Umbilical cord (tissue), 2 donors: ENCODE measurements around a stretch of chr15.

DNA sequence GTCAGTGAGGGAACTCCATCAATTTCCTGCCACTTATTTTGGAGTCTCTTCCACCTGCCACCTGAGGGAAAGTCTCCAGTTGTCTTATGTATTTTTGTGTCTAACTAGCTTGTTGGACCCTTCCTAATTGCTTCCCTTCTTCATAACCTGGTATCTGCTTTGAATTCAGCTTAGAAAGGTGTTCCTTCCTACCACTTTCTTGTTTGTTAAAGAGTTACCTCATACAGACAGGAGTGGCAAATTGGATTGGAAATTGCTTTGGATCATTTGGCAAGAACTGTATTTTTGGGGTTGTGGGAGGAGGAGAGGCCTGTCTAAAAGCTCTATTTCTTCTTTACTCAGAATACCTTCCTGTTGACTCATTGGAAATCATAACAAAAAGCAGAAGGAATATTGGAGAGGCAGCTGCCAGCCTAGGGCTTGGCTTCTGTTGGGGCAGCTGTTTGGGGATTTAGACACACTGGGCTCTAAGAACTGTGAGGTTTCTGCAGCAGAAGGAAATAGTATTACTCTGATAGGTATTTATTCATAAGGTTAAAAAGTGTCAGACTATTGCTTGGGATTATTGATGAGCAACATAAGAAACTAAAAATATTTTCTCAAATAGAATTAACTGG is 14.2 kb downstream of the IQGAP1 start:
- RAMPAGE, long total RNA, result no peak

GRCh38 chr15:90463354-90463695 is 66.4 kb upstream of the CRTC3 start:
- RAMPAGE, long total RNA, result no peak

DNA sequence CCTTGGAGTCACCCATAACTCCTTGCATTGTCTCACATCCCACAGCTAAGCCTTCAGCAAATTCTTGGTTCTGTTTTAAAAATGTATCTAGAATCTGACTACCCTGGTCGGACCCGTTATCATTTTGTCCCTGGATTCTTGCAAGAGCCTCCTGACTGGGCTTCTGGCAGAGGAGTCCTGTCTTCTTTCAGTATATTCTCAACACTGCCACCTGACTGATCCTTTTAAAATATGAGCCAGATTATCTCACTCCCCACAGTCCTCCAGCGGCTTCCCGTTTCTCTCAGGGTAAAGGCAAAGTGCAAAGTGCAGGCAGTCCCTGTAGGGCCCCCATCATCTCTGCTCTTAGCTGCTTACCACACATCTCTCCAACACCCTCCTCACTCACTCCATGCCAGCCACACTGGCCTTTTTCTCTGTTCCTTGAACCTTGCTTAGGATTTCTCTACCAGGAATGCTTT is 28.4 kb downstream of the CRTC3 start:
- RAMPAGE, long total RNA, result no peak

GRCh38 chr15:90716352-90716675 is 832 bp upstream of the BLM start:
- RAMPAGE, long total RNA, result no peak

DNA sequence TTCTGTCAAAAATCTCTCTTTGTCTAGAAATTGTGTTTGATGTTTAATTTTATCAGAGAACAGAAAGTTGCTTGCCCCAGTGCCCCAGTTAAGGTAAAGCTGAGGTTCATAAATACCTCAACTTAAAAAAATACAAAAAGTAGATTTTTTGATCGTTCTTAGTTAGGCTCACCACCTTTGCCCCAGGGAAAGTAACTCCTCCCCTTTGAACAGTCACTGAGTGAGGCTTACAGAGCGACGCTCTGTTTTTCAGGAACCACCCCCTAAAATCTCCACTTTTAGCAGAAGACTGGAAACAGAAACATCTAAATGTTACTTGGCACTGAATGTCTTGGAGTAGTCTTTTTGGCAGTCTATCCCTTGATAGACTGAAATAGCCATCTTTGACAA is 24.9 kb downstream of the BLM start:
- RAMPAGE, long total RNA, result no peak

DNA sequence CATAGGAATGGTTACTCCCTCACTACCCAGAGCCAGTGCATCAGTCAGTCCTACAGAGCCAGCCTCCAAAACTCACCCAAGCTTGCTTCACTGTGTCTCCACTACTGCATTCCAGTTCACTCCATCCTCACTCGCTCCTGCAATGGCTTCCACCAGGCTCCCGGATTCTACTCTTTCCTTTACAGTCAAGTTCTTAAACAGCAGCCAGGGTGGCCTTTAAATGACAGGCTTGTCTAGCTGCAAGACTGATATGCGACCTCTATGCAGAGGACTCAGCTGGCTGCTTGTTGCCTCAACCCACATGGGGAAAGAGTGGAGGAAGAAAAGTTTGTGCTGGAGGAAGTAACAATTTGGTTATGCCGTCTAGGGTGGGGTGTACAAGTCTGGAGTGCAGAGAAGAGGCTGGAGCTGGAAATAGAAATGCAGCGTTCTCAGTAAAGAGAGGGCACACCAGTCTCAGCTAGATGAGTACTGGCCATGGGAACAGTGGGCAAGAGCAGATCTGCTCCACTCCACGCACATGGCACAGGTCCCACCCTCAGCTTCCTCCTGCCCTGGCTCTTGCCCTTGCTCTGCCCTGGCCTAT is 60.0 kb upstream of the FURIN start:
- RAMPAGE, long total RNA, result no peak

GRCh38 chr15:90815057-90815763 is 53.2 kb upstream of the FURIN start:
- RAMPAGE, long total RNA, result no peak

DNA sequence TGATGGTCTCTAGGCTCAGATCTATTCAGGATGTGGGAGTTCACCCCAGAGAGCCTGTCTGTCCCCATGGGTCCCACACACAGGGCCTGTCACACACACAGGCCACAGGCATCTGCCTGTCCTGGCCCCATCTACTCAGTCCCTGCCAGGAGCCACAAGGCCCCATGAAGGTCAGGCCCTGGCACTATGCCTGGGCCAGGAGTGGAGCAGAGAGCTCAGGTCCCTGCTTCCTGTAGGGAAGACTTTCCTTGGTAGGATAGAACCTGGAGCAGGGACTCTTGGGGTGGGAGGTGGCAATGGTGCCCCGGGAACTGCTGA is 49.0 kb upstream of the FURIN start:
- RAMPAGE, long total RNA, result no peak

GRCh38 chr15:90826213-90826506 is 42.2 kb upstream of the FURIN start:
- RAMPAGE, long total RNA, result no peak

DNA sequence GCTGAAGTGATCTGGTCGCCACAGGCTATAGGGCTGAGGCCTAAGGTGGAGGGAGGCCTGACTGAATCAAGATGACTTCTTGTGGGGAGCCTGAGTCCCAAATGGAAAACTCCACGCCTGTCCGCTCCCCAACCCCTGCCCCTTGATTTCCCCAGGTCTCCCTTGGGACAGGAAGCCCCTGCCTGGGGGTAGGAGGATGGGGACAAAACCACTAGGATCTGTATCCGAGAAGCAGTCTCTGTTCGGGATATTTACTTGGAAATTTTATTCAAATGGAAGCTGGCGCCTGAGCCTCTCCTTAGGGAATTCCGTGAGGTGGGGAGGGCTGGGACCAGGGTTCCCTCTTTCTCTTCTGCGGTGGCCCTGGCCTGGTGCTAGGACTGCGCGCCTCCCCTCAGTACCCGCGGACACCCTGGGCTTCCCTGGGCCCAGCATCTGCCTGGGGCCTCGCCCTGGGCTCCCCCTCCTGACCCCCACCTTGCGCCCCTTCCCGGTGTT is 526 bp upstream of the FES start:
- RAMPAGE, long total RNA, result no peak

- RAMPAGE, long total RNA, result no peak
These were observed 1.1 kb upstream of the MAN2A2 start for GRCh38 chr15:90901595-90902821.

DNA sequence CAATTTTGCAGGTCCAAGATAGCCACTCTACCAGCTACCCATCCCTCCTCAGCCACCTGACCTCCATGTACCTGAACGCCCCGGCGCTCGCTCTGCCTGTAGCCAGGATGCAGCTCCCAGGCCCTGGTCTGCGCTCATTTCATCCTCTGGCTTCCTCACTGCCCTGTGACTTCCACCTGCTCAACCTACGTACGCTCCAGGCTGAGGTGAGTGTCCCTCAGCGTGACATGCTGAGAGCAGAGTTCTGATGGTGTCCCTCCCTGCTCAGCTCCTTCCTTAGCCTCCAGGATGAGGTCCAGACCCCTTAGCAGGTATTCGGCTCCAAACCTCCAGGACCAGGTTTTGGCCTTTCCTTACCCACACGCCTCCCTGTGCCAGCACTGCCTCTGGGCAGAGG is 14.2 kb downstream of the HDDC3 start:
- RAMPAGE, long total RNA, result no peak

GRCh38 chr15:90949205-90950309 is 5.1 kb upstream of the RCCD1 start:
- RAMPAGE, long total RNA, result no peak

DNA sequence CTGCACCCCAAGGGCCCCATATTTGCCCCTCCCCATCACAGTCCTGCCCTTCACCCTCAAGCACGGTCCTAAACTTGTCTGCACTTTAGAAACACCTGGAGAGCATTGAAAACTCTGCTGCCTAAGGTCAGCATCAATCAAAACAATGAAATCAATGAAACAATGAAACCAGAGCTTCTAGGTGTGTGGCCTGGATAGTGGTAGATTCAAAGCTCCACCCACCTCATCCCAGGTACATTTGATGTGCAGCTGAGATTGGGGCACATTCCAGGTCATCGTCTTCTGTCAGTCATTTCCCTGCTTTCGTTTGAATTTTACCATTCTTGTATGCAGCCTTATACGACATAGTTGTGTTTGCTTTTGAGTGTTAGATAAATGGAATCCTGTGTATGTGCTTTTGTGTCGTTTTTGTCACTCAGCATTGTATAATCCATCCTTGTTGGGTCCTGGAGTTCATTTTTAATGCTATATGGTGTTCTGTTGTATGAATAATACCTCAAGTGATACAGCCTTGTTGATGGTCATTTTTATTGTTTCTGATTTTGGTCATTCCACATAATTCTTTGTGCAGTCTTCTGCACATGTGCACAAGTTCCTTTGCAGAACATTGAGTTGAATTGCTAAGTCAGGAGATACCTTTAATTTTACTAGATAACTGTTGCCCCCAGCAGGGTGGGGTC is 7.3 kb downstream of the RCCD1 start:
- RAMPAGE, long total RNA, result no peak

DNA sequence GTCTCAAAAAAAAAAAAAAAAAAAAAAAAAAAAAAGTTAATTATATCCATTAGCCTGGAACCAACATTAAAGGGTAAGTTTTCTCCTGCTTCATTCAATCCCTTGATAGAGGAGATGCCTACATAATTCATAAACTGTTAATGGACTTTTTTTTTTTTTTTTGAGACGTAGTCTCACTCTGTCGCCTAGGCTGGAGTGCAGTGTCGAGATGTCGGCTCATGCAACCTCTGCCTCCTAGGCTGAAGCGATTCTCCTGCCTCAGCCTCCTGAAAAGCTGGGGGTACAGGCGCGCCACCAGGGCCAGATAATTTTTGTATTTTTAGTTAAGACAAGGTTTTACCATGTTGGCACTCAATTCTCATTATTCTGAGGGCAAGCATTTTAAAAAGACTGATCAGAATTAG is 1.3 kb downstream of the PRC1 start:
- RAMPAGE, long total RNA, result no peak

DNA sequence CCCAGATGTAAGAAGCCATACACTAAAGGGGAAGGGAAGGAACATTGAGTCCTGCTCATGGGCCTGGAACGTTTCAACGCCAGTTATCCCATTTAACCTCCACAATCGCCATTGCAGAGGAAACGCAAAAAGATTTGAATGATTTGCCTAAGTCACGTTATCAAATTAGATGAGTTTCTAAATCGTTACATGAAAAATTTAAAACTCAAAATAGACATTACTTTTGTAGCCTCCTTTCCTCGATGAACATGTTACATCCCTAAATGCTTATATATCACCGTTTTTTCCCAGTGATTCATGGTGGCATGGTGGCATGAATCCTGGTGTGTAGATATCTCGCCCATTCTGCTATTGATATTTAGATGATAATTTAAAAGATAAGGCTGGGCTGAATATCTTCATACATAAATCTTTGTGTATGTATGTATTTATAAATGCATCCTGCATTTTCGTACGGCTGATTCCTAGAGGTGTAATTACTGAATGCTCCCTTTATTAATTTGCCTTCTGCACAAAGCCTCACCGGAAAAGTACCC is 741 bp upstream of the PRC1 start:
- RAMPAGE, long total RNA, result no peak

DNA sequence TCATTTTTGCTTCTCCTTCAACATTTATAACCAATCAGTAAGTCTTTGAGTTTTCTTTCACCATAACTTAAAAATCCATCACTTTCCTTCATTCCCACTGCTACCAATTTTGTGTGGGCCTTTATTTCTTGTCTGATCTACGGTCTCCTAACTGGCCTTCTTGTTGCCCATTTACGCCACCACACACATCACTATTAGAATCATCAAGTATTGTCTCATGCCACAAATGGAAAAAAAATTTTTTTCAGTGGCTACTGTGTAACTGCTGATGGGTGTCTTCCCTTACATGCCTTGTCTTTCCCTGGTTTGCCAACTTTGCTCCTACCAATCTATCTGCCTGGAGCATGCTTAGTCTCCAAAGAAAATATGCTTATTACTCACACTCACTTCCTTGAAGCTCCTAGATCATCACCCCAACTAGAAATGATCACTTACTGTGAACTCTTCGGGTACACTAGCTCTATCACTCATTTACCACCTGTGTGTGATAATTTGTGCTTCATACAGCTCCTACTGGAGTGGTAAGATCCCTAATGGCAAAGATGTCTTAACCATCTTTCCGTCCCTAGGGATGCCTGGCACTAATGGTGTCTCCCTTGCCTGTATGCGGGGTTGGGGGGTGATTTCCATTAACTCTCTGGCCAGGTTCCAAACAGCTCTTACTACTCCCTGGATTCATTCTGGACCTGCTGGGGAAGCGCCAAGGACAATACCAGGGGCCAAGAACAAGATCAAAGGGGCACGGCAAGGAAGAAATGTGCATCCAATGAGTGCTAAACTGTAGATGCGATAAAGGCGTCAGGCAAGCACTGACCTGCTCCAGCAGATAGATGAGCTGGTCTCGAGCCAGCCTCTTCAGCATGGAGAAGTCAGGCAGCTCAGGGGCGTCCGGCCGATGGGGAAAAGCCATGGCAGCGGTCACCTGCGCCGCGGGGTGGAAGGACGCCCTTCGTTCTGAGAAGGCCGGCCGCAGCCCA is 766 bp downstream of the VPS33B start:
- RAMPAGE, long total RNA, result no peak

DNA sequence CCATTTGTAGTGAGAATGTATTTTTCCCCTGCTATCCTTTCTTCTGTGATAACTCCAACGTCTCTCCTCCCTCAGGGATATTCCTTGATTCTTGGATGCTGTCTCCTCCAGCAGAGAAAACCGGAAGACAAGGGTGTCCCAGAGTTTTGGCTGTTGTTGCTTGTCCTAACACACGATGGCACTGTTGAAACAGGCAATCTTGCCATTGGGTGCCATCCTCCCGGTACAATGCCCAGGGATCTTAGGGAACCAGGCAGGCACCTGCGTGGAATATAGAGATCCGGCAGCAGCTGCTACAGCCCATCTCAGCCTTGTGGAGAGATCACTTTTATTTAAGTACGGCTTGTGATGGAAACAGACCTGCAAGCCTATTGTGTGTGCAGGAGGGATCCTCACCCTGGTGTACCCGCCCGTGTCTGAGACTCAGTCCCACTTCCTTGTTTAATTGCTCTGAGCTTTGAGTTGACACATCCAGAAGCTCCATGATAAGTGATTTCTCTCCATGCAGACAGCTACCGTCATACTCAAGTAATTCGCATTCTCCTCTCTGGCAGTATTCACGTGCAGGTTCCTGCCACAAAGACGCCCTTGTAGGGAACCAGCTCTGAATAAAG is 33.6 kb upstream of the VPS33B start:
- RAMPAGE, long total RNA, result no peak

GRCh38 chr15:91223815-91224425 is 123.9 kb downstream of the SV2B start:
- RAMPAGE, long total RNA, result no peak

DNA sequence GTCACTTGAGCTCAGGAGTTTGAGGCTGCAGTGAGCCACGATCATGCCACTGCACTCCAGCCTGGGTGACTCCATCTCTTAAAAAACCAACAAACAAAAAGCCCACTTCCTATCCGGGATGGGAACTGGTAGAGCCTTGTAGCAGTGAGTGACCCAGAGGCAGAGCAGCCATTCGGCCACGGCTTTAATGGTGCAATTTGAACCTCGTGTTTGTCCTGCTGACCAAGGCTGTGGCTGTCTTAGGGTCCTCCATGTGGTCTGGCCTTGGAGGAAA is 269.6 kb downstream of the SV2B start:
- RAMPAGE, long total RNA, result no peak